Penis (tissue), 1 donor: Measurements from ENCODE around the gene KHDRBS1.

GRCh38 chr1:31170558-31171403 lies 68.9 kb downstream of the NKAIN1 start:
- PRO-cap, result unidirectional peak, plus-strand start at chr1:31171084

DNA sequence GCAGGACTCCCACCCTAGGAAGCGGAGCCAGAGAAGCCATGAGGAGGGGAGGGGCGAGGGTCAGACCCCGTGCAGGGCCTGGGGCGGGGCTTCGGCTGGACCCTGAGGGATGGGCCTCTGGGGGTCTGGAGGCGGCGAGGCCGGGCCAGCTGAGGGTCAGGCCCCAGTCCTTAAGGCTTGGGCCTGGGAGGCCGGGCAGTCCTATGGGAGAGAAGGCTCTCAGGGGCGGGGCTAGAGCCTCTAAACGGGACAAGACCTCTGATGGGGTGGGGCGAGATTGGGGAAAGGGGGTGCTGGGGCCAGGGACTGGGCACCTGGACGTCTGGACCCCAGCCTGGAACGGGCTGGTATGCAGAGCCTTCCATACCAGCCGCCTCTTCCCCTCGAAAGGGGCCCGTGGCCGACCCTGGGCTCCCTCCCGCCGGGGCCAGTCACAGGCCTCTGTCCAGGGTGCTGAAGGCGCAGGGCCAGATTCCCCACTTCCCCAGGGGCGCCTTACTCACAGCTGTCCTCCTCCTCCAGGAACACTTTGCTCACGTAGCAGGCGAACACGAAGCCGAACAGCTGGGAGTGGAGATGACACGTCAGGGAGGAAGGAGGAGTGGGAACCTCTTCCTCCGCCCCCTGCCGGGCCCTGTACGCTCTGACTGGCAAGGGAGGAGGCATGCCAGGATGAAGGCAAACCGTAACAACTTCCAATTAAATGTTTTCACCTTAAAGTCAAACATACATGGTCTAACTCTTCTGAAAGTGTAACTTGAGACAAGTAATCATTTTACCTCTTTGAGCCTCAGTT lies 57.5 kb downstream of the NKAIN1 start:
- PRO-cap, result no peak

GRCh38 chr1:31285514-31286788 lies 10.6 kb downstream of the SNRNP40 start:
- PRO-cap, result no peak

GRCh38 chr1:31361886-31362537 lies 10.9 kb downstream of the FABP3 start:
- PRO-cap, result no peak

DNA sequence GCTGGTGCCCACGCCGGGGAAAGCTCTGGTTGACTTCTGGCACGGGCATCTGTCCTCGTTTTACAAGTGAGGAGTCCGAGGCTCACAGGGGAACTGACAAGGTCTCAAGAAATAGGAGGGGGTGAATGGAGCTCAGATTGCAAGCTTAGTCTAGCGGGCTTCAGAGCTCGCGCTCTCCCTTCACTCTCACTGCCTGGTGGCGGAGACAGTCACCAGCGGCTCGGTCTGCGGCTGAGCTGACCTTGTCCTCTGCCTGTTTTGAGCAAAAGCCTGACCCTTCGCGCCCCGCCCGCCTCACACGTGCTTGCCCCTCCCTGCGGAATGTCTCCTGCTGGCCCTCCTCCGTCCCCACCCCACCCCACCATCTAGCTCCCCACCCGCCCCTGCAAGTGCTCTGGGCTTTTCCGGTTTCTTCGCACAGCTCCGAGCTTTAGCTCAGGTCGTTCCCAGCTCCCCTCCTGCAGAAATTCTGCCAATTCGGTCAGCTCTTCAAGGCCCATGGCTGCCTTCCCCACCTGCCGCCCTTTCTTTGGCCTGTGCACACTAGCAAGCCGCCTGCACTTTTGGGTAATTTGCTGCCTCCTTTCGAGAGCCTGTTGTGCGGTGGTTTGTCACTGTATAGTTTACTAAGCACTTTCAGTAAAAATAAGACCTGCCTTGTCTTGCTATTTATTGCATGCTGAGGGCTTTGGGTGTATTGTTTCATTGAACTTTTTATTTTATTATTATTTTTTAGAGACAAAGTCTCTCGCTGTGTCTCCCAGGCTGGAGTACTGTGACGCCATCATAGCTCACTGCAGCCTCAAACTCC lies 803 bp upstream of the FABP3 start:
- PRO-cap, result bidirectional peak, plus-strand start at position 179 of the sequence, minus-strand start outside the sequence; unidirectional peak, minus-strand start at position 260 of the sequence

GRCh38 chr1:31376474-31376978 lies 3.6 kb upstream of the FABP3 start:
- PRO-cap, result no peak

DNA sequence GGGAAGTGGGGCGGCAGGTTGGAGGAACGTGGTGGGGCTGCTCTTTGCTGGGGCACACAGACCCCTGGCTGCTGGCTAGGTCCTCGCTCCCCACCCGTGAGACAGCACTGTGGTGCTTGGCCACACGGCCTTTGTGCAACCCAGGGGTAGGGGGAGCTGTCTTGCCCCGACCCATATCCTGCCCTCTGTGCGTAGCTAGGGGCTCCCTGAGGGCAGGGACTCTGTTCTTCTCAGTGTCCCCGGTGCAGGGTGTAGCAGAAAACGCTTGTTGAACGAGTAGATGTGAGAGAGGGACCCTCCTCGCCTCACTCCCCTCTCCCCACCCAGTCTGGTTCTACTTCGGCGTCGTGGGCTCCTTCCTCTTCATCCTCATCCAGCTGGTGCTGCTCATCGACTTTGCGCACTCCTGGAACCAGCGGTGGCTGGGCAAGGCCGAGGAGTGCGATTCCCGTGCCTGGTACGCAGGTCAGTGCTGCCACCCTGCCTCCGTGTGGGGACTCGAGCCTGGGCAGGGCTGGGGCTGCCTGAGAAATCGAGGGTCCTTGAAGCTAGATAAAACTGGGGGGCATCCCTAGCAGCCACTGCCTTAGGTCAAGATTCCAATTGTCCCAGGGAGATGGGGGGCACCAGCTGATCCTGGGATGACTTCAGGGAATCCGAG lies 12.6 kb downstream of the SERINC2 start:
- PRO-cap, result no peak

GRCh38 chr1:31471275-31471925 lies 58.4 kb downstream of the SERINC2 start:
- PRO-cap, result no peak

GRCh38 chr1:31483177-31484055 lies 70.4 kb downstream of the SERINC2 start:
- PRO-cap, result no peak

GRCh38 chr1:31509127-31509784 lies 67.1 kb upstream of the TINAGL1 start:
- PRO-cap, result no peak

DNA sequence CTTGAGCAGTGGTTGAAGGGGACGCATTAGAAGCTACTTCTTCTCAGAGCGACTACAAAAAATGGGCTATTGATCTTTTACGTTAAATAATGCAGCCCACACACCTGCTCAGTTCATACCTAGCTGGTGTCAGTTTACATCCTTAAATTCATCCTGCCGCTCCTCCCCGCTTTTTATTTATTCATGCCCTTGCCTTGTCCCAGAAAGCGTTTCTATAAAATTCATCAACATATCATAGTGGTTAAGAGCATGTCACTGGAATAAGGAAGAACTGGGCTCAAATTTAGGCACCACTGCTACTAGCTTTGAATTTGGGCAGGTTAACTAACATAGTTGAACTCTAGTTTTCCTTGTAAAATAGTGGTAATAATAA lies 66.0 kb upstream of the TINAGL1 start:
- PRO-cap, result no peak

- PRO-cap, result no peak
Measured at GRCh38 chr1:31523664-31524754, 52.3 kb upstream of the TINAGL1 start.

- PRO-cap, result no peak
Measured at GRCh38 chr1:31563987-31564461, 12.3 kb upstream of the TINAGL1 start.

DNA sequence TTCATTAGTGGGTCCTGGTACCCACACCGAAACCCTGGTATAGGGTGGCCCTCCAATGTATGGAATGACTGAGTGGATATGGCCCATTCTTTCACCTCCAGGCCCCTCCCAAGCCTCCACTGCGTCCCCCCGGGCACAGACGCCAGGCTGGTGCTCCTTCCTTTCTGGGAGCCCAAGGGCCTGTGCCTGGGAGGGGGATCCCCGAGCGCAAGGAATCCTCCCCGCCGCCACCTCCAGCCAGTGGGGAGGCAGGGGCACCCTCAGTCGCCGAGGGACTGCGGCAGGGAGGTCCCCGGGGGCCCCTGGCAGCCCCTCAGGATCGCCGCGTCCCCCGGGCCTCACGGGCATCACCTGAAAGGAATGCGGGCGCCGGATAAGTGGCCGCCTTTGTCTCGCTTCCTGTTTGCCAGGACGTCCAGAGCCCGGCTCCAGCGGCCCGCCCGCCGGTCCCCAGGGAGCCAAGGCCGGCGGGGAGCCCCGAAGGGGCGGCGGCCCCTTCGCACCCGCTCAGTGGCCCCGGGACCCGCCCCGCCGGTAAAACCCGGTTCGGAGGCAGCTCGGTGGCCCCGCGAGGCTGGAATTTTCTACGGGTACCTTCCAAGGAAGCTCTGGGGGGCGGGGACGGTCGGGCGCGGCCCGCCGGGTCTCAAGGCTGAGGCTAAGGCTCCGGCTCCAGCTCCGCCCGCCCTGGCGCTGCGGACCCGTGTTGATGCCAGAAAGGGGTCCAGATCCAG lies 12.4 kb downstream of the TINAGL1 start:
- PRO-cap, result no peak

DNA sequence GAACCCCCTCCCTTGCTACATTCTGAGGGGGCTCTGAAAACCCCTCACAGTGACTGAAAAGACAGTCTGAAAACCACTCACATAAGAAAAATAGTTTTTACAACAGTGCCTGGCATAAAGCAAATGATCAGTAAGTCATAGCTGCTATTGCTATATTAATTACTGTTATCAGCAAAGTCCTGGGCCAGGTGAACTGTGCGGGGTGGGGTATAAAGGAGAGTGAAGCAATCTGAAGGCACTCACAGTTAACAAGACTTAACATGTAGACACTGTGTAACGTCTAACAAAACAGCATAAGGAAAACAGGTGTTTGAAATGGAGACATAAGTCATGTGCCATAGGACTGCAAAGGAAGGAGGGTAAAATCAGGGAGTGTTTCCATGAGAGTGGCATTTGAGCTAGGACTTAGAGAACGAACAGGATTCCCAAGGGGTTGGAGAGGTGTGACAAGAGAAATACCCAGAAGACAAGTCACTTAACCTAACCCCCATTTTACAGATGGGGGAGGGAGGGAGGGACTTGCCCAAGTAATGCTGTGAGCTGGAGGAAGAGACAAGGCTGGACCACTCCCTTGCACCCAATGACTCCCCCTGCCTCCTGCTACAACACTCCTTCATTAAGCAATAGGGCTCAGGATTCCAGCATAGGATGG lies 6.8 kb downstream of the PEF1 start:
- PRO-cap, result no peak

- PRO-cap, result no peak
Measured at GRCh38 chr1:31639488-31640035, 5.1 kb downstream of the PEF1 start.

GRCh38 chr1:31784509-31785204 lies 20.5 kb upstream of the ADGRB2 start:
- PRO-cap, result no peak

DNA sequence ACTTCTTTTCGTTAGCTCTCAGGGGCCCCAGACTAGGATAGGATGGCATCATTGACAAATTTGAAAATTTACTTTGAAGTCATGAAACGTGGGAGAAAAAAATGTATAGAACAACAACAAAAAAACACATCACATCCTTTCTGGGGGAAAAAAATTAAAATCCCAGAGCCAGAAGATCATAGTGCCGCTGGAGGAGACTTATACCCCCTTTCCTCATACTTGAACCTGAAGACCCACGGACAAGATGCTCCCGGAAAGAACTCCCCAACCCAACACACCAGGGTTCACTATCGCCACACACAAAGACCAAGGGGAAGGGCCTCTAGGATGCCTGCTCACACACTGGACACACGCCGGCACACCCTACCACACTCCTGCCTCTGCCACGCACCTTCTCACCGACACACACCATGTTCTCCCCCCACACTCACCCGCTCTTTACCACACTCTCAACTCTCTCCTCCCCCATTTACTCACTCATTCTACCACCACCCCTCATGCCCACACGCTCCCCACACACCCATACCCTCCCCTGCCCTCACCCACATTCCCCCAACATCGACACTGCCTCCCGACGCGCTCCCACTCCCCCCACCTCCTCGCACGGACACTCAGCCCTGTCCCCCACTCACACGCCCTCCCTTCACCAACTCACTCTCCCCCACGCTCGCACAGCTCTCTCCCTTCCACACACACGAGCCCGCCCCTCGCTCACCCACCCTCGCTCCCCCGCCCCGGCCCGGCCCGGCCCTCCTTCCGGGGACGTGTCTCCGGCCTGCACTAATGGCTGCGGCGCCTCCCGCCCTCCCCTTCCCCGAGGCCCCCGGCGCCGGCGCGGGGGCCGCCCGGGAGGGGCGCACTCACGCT lies 812 bp downstream of the PTP4A2 start:
- PRO-cap, result bidirectional peak, plus-strand start outside the sequence, minus-strand start at position 653 of the sequence

DNA sequence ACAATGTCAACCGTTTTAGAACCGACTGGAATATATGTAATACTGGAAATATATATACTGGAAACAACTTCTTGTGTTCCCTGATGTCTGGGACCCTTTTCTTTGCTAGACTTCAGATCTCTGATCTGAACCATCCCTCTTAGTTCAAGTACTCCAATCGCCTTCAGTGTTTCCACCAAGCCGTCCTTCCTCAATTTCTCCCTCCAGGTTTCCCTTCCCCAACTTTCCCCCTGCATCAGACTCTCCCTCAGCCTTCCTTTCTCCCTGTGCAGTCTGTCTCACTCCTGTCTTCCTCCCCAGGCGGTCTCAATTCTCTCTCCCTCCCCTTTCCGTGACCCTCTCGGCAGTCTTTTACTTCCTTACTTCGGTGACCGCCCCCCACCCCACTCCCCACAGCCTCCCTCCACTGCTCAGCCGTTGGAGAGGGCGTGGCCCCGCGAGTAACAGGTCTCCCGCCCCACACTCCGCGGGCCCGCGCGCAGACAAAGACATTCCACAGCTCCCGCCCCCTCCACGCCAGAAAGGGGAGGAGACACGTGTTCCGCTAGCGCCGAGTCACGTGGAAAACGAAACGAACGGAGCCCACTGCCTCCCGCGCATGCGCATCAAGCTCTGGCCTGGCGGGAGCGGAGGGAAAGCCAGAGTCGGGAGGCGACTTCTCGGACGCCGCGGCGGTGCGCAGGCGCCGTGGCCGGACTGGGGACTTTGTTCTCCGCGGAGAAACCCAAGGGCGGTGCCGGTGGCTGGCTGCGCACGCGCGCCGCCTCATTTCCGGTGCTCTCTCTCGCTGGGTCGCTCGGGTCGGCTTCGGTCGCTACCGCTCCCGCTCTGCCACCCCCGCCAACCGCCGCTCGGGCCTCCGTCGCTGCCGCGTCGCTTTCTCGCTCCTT lies at the start of gene KHDRBS1:
KHDRBS1 (plus strand) TSS at position 782 of the 890 bp plus-strand sequence.
- PRO-cap, result bidirectional peak, plus-strand start at position 784 of the sequence, minus-strand start at position 484 of the sequence

- PRO-cap, result no peak
Measured at GRCh38 chr1:32037680-32038023, 24.0 kb downstream of the KHDRBS1 start.